M059J (cell line): Measurements from ENCODE around the genes ZNF419, ZNF211, ZNF154, ZNF256, ZNF324B and ZNF446.

GRCh38 chr19:56678196-56678406 lies 6.5 kb upstream of the ZNF835 start:
- RAMPAGE, long total RNA, result no peak

DNA sequence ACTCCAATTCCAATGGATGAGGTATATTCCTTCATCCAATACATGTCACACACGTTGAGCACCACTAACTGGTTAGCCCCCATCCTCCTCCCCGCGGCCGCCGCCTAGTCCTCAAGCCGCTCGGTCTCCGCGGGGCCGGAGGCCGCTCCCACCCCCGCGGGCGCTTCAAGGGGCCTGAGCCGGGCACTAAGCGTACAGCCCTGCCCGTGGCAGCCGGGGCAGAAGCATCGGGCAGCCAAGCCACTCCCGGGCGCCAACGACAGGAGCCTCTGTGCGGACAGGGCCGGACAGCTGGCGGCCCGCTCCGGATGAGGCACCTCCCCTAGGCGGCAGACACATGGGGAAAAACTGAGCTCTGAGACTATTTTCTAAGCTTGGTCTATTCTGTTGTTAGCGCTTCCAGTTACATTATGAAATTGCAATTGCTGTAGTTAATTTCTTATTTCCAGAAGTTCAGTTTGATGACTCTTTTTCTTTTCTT lies 2.8 kb upstream of the ZNF543 start:
- RAMPAGE, long total RNA, result no peak

GRCh38 chr19:57368746-57369088 lies 5.4 kb downstream of the TRAPPC2B start:
- RAMPAGE, long total RNA, result no peak

DNA sequence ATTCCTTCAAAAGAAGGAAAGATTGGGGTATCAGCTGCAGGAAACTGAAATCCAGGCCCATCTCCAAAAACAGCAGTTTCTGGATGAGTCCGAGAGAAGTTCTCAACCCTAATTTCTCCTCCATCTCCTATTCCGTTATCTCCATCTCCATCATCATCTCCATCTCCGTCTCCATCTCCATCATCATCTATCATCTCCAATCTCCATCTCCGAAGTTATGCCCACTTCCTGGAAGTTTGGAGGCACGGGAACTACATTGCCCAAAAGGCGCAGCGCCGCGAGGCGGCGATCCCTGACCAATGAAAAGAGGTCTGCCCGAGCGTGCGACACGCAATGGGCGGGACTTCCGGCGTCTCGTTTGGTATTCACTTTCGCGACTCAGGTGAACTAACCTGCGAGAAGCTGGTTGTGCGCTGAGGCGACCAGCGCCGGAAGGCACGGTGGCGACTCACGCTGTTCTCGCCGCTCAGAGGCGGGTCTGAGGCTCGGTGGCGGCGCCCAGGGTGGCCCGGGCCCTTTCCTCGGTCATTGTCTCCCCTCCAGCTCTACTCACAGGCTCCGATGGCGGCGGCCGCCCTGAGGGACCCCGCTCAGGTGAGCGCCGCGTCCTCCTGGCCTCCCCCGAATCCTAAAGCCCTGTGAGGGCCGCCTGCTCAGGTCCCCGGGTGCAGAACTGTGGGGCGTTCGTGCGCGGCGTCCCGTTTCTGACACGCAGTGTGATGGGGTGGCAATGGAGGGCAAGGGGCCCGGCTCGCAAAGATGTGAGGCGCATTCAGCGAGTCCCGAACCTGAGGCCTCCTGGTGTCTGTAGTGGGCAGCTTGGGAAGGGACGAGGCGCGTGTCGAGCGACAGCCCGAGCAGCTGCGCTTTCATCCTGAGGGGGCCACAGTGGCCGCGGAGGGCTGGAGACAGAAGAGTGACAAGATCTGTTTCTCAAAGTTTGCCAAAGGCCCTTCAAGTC lies at the start of gene ZNF419:
ZNF419 (plus strand) TSS at position 361 of the 961 bp plus-strand sequence.
- RAMPAGE, long total RNA, result no peak

DNA sequence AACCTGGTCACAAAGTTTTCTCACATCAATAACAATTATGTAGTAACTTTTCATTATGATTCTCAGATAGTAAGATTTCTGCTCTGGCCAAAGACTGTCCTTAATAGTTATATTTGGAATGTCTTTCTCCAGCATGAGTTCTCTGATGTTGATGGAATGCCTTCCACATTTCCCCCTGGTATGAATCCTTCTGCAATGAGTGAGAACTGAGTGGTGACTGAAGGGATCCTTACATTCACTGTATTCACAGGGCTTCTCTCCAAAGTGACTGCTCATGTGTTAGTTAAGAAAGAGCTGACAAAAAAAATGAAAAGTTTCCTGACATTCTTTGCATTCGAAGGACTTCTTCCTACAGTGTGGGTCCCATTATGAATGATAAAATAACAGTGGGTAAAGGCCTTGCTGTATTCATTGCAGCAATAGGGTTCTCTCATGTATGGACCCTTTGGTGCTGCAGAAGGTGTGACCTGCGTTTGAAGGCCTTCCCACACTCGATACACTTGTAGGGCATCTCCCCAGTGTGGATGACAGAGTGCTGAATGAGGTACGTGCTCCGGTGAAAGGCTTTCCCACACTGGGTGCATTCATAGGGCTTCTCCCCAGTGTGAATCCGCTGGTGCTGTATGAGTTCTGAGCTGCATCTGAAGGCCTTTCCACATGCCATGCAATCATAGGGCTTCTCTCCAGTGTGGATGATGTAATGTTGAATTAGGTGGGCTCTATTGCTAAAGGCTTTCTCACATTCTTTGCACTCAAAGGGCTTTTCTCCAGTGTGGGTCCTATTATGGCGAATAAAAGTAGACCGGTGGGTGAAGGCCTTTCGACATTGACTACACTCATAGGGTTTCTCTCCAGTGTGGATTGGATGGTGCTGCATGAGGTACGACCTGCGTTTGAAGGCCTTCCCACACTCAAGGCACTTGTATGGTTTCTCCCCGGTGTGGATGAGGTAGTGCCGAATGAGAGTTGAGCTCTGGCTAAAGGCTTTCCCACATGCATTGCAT lies 12.8 kb downstream of the ZNF550 start:
- RAMPAGE, long total RNA, result no peak

DNA sequence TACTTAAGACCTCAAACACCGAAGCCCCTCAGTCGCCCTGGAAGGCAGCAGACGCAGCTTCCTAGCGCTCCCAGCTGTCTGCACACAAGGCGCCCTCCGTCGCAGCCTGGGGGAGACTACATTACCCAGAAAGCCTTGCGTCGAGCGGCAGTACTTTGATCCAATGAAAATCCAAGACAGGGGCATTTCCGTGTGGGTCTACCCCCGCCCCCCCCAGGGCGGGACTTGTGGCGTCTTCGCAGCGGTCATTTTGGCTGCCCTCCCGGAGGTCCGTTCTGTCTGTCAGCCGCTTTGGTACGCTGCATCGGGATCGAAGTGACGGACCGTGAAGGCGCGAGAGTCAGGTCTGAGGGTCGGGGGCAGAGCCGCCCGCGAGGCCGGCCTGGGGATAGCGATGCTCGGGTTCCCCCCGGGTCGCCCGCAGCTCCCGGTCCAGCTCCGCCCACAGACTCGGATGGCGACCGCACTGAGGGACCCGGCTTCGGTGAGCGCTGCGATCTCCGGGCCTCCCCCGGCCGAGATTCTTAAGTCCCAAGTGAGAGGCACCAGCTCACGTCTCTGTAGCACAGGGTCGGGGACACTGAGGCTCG lies at the start of gene ZNF211:
ZNF211 (plus strand) TSS at position 216 of the 590 bp plus-strand sequence.
- RAMPAGE, long total RNA, result no peak

- RAMPAGE, long total RNA, result no peak
Observed at GRCh38 chr19:57651200-57651932, 17.4 kb upstream of the ZSCAN4 start.

DNA sequence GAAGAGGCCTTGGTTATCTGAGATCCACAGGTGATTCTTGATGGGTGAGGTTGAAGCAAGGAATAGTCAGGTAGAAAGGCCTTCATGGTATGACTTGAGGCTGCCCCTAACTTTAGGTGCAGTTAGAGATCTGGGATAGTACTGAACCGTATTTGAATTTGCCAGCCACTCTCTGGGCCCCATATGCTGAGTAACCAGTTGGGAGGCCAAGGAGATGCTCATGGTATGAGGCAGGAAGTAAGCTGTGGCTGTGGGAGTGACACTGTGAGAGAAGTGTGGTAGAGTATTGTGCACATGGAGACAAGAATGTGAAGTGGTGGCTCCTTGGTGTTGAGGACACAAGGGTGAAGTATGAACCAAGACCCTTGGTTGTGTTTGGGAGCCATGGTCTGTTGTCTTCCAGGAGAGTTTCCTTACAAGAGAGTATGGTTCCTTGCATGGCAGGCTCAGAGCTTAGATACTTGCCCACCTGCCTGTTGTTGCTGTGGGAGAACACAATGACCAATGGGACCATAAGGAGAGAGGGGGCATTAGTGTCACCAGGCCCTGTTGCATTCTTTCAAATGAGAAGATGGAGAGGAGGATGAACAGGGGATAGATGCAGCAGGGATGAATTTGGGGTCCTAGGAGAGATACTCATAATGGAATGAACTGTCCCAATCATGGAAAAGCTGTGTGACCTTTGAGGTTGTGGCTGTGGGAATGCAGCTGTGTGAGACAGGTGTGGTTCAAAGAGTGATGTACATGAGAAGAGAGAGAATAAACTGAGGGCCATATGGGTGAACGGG lies 2.5 kb downstream of the ZNF551 start:
- RAMPAGE, long total RNA, result no peak

DNA sequence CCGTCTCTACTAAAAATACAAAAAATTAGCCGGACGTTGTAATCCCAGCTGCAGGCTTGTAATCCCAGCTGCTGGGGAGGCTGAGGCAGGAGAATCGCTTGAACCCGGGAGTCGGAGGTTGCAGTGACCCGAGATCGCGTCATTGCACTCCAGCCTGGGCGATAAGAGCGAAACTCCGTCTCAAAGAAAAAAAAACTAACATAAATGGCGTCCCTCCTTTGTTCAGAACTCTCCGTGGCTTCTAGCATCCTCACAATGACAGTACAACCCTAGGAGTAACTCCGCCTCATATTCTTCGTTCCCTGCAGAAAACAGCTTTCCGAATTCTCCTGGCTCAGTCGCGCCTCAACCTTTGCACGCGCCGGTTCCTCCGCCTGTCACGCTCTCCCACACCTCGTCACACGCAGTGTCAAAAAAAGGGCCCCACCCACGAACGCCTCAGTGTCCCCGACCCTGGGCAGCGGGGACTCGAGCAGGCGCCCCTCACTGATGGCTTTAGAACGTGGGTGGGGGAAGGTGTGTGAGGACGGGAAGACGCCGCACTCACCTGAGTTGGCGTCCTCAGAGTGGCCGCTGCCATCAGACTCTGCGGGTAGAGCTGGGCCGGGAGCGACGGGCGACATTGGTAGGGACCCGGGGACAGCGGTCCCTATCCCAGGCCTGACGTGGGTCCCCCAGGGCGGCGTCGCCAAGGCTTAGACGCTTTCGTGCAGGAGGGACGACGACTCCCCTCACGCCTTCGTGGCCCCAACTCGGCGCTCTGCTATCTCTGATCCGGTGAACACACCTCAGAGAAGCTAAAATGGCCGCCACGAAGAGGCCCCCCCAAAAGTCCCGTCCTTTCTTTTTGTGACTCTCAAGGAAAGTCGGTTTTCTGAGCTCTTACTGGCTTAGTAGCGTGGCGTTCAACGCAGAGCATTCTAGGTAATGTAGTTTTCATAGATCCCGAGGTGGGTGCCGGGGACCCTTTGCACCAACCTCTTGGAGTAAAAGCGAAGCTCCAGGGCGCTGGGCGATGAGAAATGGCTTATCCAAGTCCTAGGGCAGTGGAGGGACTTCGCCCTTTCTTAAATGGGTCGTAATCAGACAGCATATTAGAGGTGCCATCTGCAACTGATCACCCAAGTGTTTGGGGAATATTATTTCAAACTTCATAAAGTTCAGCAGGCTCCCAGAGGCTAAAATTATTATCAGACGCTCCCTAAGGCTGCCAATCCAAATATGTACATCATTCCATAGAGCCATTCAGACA lies at the start of gene ZNF154:
ZNF154 (minus strand) TSS at position 813 of the 1,252 bp plus-strand sequence.
- RAMPAGE, long total RNA, result no peak

DNA sequence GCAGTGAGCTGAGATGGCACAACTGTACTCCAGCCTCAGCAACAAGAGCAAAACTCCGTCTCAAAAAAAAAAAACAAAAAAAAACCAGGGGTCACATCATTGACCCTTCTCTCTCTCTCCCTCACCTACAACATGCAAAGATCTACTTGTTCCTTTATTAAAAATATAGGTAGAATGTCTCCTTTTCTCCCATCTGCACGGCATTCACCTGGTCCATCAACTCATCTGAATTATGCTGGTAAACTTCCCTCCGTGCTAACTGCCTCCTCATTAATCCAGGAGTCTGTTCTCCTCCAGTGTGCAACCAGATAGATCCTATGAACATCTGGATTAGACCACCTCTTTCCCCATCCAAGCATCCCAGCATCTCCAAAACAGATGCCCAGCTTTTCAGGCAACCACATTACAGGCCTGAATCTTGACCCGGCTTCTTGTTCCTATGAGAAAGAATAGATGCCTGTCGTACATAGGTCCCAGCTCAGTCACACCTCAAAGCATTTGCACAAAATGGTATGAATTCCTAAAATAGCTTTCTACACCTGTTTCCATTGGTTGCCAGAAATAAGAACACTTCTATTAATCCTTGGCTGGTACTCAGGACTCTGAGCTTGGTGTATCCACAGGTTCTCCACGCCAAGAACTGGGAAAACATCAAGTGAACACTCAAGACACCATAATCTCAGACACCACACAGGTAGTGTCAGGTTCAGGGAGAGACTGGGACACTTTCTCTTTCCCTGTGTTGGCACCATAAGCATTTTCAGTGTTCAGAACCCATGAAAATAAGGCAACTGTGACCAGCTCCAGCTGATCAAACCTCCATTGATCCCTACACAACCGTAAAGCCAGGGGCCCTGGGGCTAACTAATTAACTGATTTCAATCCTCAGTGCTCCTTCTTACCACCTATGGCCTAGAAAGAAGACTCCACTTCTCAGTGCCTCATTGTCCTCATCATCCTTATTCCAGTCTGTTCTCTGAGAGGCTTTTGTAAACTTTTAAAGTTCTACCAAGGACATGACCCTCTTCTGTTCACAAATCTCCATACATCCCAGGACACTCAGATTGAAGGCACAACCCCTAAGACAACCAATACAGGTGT lies 19.0 kb downstream of the ZNF552 start:
- RAMPAGE, long total RNA, result no peak

- RAMPAGE, long total RNA, result no peak
Observed at GRCh38 chr19:57817927-57818376, 3.2 kb upstream of the ZNF552 start.

GRCh38 chr19:57850537-57851108 lies 964 bp downstream of the ZNF587 start:
- RAMPAGE, long total RNA, result no peak

DNA sequence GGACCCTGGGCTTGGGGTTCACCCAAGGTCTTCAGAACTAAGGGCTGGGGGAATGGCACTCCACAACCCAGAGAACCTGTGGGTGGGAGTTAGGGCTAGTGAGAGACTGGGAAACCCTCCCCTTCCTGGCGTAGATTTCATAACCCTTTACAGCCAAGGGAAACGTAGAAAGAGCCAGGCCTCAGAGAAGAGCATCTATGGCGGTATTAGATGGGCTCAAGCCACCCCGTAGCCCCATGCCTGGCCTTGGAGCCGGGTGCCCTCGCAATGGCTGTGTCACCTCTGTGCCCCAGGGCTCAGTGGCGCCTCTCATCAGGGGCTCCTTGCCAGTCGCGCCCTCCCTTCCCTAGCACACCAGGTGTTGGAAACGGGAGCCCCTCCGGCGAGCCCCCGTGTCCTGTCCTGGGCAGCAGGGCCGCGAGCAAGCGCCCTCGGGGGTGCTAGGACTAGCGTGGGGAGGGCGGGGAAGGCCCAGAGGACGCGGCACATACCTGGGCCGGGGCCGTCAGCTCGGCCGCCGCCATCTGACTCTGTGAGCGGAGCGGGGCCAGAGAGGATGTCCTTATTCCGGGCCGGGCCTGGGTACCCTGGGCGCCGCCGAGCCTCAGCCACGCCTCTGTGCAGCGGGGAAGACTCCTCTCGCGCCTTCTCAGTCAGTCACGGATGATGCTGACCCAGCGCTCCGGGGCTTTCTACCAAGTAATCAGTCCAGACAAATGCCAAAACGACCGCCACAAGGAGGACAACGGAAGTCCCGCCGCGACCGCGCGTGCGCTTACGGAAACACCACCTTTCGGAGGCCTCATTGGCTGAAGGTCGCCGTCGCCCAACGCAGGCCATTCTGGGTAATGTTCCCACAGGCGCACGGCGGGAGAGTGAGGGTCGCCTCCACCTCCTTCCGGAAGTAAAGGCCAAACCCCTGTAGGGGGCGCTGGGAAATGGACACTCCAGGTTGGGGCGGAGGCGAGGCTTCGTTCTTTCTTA lies at the start of gene ZNF256:
ZNF256 (minus strand) TSS at position 756 of the 984 bp plus-strand sequence.
- RAMPAGE, long total RNA, result no peak

DNA sequence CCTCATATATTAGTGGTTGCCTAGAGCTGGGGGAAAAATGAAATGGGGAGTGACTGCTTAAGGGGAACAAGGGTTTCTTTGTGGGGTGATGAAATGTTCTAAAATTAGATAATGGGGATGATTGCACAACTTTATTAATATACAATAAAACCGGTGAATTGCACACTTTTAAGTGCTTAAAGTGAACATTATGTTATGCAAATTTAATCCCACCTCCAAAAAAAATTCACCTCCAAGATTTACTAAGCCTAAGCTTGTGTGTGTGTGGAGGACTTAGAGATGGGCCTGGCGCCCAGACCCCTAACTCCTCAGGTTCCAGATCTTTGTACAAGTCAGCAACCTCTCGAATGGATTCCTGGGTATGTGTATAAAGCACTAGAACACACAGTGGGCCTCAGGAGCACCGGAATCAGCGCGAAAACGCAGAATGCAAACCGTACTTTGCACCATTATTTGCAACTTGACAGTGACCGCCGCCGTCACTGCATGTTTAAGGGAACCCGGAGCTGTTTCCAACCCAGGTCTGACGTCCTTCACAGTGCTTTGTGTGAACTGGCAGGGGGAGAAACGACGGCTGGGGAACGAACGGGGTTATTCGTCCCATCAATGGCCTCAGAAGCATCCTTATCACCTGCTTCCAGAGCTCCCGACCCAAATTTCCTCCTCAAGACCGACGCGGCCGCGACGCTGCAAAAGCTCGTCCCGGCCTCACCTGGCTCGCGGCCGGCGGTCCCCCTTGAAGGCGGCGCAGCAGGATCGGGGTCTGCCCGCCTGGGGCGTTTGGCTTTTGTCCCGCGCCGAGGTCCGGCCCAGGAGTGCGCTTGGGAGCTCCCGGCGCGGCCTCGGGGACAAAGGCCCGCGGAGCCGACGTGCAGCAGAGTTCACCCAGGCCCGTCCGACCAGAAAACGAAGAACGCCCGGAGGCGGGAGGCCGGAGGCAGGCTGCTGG lies 662 bp downstream of the ZNF606 start:
- RAMPAGE, long total RNA, result no peak

GRCh38 chr19:58262519-58263250 lies 16.1 kb upstream of the ZNF8 start:
- RAMPAGE, long total RNA, result no peak

- RAMPAGE, long total RNA, result no peak
Observed at GRCh38 chr19:58451131-58452364, at the start of gene ZNF324B. Gene ZNF324B (plus strand): TSS chr19:58451622.

- RAMPAGE, long total RNA, result no peak
Observed at GRCh38 chr19:58476076-58477041, at the start of gene ZNF446. Gene ZNF446 (plus strand): TSS chr19:58476352.

DNA sequence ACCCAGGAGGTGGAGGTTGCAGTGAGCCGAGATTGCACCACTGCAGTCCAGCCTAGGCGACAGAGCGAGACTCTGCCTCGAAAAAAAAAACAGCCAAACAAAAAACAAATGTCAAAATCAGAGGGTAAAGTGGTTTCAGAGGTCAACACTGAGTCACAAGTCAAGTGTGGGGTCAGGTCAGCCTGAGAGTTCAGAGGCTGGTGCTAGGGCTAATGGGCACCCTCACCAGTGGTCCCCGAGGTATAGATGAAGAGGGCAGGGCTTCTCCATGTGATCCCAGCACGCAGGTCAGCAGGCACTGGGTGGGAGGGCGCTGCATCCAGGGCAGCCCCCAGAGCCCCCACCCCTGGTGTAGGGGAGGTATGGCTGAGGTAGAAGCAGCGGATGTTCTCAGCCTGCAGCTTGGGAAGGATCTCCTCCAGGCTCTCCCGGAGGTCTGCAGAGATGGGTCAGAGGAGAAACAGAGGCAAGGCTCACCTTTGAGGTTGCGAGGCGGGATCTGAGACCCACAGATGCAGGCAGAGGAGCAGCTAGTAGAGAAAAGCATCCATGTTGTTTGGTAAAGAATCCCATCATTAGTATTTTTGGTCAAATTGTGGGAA lies 1.2 kb downstream of the SLC27A5 start:
- RAMPAGE, long total RNA, result no peak

DNA sequence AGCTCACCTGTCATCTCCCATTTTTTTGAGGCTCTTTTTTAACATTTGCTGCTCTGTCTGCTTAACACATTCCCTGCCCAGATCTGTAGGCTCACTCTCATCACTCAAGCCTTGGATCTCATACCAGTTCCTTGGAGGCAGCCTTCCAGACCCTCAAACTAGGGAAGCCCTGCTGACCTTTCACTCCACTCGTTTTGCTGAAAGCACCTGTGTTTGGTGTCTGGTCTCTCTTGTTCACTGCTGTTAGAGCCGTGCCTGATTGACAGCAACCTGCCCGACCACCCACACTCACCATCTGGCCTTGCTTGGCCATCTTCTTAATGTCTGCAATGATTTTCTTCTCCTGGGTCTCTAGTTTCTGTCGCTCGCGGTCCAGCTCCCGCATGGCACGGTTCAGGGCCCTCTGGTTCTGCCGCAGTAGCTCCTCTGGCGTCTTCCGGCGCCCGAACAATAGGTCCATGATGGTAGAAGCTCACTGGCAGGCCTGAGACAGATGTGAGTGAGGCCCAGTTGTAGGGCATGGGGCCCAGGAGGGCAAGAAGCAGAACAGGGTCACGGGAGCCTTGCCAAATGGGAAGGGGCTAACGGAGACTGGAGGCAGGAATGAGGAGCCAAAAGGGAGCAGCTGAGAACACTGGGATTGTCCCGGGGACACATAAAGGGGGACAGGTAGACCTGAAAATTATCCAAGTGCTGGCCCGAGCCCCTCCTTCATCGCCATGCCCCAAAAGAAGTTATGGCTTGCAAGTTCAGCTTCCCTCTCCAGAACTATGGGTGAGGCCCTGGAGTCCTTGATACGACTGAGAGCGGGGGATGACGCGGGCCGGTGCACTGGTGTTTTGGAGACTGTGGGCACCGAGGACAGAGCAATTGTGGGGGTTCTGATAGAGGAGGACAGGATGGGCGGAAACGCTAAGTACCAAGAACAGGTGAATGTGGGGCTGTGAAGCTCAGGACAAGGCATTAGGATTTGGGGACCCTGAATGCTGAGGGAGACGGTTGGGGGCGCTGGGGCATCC lies 843 bp downstream of the CHMP2A start:
- RAMPAGE, long total RNA, result no peak

DNA sequence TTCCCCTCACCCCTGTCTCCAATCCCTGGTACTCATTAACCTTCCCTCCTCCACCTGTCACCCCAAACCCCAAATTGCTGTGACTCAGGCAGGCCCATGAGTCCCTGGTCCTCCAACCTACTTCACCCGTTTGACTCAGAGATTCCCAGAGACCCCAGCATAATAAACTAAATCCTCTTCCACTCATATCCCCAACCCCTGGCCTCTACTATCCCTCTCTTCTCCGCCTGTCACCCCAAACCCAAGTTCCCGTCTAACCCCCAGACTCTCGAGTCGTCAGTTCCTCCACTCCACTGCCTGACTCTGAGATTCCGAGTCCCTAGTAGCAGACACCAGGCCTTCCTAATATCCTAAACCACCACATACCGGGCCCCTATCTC lies 711 bp downstream of the UBE2M start:
- RAMPAGE, long total RNA, result no peak